ENCODE measurements around a stretch of chr13.

DNA sequence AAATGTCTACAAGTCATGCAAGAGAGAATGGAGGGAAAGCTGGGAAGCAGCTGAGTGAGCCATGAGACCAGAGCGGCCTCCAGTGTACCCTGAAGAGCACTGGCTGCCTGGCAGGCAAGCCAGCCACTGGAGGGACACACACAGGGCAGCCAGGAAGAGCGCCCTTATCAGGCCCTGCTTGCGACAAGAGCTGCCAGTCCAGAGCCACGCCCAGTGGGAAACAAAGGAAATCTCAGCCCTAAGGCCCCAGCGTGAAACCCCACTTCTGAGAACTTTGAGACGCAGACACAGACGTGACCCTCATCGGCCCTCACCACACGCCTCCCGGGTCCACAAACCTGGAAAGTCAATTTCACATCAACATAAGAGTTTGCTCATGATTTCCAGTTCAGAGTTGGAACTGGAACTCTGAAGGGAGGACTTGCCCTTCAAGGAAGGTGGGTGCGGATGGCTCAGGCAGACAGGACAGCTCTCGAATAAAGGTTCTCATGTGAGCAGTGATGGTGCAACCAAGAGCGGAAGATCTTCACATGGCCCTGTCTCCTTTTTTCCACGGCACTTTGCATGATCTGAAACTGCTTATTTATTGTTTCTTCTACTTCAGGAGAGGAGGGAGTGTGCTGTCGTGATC lies 104.8 kb downstream of the STK24 start:
- RRBS = no CpG with 5 or more reads among the region's 15 CpGs

DNA sequence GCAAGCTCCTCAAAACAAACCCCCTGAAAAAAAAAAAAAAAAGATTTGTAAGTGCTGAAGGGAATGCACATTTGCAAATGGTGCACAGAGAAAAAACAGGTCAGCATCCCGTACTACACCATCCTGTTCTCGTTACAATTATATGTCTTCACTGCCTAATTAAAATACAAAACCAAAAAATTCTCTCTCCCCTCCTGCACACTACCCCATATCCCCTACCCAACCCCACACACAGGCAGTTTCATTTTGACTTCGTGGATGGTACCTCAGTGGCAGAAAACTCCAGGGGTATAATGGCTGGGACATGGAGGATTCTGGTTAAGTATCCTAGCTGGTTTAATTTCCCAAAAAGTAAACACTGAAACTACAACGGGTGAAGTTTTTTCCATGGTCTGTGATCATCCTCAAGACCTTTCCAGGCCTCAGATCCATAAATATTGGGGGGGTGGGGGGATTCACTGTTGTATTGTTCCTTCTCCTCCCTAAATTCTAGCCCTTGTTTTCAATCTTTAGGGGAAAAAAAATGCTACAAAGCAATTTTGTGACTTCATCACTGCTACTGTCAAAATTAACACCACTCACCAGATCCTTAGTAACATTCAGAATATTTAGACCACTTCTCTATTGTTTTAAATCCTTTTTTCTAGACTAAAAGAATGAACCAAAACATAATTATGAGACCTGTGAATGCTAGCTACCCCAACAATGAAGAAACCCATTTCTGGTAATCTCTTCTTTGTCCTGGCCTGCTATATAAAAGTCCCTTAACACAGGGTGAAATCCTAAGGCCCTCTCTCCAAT lies 61.6 kb downstream of the STK24 start:
- RRBS = no CpG with 5 or more reads among the region's 4 CpGs

DNA sequence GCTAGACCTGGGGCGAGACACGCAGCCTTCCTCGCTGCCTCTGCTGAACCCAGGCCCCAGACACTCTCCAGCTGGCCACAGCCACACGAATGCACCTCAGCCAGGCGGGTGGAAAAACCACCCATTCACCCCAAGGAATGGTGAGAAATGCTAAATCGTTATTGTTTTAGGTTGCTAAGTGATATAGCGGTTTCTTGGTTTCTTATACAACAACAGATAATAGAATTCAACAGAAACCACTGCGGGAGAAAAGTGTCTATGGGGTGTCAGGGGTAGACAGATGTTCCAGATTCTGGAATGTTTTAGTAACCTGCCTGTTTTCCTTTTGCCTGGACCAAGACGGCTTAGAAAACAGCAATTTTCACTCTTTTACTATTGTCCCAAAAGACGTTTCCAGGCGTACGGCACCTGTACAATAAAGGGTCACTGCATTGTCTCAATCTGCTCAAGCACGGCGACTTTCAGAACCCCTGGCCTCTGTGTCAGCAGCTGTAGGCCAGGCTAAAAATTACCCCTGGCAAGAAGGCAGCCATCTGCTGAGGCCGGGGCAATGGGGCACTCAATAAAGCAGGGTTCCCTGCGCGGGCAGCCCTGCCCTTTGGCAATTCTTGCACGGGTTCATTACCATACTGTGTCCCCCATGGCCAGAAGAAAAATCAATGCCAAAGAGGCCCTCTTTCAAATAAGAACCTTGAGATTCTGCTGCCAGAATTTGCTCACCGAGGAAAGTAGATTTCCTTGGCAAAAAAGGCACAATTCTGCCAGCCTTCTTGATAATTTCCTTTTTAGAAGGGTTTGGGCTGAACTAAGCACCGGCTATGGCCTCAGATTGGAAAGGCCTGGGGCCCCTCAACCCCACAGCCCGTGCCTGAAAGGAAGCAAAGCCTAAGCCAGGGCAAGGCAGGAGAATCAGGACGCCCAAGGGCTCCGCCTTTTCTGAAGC lies 52.2 kb downstream of the STK24 start:
- RRBS = no CpG with 5 or more reads among the region's 23 CpGs

DNA sequence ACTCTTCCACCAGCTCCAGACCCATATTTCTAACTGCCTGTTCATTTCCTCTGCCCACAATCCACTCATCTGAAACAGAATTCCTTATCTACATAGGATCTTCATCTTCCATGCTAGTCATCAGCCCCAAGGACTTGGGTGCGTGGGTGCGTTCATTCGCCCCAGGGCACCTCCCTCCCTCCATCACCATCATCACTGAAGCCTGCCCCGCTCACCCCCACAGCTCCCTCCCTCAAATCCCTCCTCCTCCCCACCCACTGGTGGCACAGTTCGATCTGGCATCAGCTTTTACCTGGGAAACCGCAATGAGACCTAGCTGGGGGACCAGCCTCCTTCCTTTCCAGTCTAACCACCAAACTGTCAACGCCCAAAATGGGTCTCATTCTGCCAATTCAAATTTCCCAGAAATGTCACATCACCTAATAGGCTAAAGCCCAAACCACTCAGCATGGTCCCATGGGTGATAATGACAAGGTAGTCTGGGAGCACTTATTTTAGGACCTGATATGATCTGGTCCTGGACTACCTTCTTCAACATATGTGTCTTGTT lies 19.6 kb downstream of the STK24 start:
- RRBS = no CpG with 5 or more reads among the region's 7 CpGs

DNA sequence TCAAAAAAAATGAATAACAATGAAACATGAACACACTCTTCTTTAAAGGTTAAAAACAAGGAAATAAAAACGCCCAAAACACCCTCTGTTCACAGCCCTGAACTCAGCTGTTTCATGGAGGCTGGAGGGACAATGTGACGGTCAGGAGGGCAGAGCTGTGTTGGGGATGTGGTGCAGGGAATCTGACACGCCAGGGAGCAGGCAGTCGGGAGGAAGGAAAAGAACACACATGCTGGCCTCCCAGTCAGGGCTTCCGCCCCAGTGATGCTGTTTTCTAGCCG lies 10.8 kb downstream of the STK24 start:
- RRBS = no CpG with 5 or more reads among the region's 6 CpGs

- RRBS = no CpG with 5 or more reads among the region's 11 CpGs
Measured at GRCh38 chr13:98751268-98751855, 1.1 kb downstream of the SLC15A1 start.

DNA sequence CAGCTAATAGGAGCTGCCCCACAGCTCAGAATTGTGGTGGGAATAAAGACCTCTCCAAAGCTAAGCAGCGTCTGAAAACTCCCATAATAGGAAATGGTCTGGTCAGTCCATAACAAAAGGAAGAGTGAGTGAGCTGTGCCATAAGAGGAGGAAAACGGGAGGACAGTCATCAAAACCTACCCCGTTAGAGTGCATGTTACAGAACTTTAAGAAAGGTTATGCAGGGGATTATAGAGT lies 8.8 kb upstream of the SLC15A1 start:
- RRBS = no CpG with 5 or more reads among the region's 3 CpGs

GRCh38 chr13:98785831-98786419 lies 33.5 kb upstream of the SLC15A1 start:
- RRBS = no CpG with 5 or more reads among the region's 9 CpGs

GRCh38 chr13:98929748-98930576 lies 47.9 kb downstream of the DOCK9 start:
- RRBS = no CpG with 5 or more reads among the region's 8 CpGs

DNA sequence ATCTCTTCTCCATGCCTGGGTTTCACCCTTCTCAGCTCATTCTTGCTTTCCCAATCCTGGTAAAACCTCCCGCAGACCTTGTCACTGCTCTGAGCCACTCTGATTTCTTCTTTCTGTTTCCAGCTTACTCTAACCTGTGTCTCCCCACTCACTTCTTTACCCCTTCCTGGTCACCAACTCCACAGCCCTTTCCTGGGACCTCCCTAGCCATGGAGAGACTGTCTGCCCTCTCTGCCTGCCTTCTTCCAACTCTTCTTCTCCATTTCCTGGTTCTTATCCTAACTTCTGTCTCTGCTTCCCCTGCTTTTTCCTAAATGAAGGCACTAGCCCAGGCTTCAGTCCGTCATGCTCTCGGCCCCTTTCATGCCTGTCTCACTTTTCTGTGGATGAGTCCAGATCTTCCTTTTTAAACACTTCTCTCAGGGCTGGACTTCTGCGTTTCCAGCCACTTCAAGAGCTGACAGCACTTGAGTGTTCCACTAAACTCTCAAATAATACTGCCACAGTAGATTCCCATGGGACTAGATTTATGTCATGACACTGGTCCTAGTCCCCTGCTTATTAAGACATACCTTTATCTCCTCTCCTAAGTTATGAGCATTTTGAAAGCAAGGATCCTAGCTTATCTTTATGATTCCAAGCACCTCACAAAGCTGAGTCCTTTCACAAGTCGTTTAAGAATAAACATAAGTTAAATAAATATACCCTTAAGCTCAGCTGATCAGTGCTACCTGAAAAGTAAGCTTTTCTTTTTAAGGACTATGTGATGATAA lies 31.0 kb downstream of the DOCK9 start:
- RRBS = no CpG with 5 or more reads among the region's 5 CpGs

DNA sequence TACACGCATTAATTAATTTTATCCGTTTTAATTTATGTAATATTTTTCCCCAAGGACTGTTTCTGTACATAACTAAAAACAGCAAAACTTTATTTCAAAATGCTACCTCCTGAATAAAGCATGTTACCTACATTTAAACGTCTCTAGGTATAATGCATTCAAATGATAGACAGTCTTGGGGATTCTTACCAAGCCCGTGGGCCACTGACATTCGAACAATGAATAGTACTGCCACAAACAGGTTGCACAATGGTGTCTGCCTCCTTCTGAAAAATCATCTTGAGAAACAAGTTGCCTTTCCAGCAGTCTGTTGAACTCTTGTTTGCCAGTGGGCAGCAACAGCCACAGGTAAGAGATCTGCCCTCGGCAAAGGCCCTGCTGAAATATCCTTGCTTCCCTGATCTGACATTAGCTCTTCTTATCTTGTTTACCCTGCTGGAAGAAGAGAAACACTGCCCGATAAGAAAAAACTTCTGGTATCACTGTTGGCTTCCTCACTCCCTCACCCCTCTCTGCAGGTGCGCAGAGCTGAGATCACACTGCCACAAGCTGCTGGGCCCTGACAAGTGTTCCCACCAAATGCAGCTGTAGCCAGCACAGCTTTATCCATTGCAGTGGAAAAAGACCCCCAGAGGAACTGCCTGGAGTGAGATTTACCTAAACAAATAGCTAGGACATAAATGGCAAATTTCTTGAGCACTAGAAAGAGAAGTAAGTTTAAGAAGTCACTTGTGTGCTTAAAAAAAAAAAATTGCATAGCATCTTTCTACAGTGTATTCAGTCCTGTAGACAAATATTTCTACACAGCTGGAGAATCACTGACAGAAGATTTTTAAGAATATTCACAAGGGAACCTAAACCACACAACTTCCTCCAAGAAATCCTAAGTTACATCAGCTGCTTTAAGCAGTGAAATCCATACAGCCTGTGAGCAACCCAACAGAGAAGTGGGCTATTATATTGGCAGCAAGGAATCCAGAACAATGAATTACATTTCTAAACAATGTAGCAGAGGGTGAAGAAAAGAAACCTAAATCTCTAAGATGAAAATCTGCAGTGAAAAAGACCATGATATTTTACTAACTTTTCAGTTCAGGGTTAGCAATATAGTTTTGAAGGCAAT lies 1.8 kb downstream of the DOCK9 start:
- RRBS = no CpG with 5 or more reads among the region's 8 CpGs

DNA sequence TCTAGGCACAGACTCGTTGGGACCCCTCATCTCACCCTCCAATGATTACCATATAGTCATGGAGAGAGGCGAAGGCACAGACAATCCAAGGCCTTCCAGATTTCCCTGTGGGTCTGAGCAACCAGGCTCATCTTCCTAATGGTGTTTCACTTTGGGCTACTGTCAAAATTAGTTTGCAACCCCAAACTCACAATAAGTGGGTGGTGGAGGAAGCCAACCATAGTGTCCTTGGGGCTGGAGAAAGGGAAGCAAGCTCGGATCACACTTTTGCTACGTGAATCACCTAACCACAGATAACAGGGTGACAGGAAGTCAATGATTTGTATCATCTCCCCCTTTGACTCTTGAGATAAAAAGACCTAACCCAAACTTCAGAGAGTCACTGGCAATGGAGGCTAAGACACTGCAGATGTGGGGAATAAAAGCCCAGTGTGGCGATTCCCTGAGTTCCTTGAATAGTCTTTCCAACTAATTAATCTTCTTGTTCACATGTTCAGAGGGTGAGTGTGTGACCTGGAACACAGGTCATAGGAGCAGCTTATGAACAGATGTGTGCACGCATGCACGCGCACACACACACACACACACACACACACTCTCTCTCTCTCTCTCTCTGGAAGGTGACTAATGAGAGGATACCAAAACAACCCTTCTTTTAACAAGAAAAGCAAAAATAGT lies 21.0 kb upstream of the DOCK9 start:
- RRBS = no CpG with 5 or more reads among the region's 8 CpGs

- RRBS = no CpG with 5 or more reads among the region's 5 CpGs
Measured at GRCh38 chr13:99277543-99278222, 19.5 kb upstream of the GPR18 start.

DNA sequence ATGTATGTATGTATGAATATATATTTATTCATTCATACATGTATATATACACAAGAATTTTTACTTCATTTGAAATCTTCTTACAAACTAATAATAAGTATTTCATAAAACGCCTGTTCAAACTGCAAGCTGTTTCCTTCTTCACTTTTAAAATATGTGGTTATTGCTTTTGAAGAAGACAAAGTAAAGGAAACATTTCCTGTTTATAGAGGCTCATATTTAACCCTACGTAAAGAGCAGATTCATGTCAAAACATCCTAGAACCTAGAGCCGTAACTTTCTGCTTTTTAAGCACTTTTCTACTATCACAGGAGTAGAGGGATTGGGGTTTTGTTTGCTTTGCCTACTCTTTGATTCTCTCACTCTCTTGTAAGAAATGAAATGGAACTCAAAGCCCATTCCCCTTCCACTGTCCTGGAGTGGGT lies 53.9 kb upstream of the GPR183 start:
- RRBS = no CpG with 5 or more reads among the region's 3 CpGs

- RRBS = no CpG with 5 or more reads among the region's 8 CpGs
Measured at GRCh38 chr13:99372027-99372607, 64.9 kb upstream of the GPR183 start.

- RRBS = no CpG with 5 or more reads among the region's 5 CpGs
Measured at GRCh38 chr13:99383922-99384390, 76.8 kb upstream of the GPR183 start.

DNA sequence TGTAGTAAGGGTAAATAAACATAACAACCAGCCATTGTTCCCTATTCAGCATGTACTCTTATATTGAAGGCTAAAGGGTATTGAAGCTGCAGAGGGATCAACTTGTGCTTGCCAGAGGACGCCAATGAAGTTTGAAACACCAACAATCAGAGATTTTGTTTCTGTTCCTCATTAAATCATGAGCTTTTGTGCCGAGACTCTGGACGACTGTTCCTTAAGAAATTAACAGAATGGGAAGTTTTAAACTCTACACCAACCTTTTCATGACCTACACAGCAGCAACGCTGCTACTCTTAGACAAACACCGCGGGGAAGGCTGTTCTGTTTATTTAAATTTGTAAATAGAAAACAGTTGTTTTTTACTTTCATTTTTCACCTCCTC lies 79.2 kb downstream of the ZIC5 start:
- RRBS = no CpG with 5 or more reads among the region's 6 CpGs

DNA sequence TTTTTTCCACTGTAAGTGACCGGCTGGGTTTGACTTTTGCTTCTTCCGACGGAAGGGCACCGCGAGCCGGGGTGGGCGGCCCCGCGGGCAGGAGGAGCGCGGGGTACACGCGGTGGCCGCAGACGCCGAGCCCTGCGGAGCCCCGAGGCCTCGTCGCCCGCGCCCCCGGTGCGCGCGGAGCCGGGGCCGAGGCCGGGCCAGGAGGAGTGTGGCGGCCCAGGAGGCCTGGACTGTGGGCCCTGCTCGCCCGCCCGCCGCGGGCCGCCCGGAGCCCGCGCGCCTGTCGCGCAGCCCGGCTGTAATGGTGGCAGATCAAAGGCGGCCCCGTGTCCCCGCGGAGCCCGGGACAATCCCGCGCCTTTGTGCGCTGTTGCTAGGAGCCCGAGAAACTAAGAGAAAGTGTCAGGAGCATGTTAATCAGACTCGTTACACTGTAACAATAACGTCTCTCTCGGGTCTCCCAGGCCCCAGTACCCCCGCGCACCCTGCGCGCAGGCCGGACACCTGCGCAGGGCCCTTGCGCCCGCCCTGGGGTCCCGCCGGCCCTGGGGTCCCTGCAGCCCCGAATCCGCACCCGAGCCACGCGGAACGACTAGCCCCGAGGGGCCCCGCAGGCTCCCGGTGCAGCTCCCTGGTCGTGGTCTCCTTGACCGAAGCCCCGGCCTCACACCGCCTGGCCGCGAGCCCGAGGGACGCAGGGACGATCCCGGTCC lies 75.5 kb downstream of the ZIC5 start:
- RRBS = 32% methylated on average over 55 of the region's 84 CpGs

GRCh38 chr13:99923009-99923248 lies 48.6 kb downstream of the ZIC5 start:
- RRBS = no CpG with 5 or more reads among the region's 10 CpGs

DNA sequence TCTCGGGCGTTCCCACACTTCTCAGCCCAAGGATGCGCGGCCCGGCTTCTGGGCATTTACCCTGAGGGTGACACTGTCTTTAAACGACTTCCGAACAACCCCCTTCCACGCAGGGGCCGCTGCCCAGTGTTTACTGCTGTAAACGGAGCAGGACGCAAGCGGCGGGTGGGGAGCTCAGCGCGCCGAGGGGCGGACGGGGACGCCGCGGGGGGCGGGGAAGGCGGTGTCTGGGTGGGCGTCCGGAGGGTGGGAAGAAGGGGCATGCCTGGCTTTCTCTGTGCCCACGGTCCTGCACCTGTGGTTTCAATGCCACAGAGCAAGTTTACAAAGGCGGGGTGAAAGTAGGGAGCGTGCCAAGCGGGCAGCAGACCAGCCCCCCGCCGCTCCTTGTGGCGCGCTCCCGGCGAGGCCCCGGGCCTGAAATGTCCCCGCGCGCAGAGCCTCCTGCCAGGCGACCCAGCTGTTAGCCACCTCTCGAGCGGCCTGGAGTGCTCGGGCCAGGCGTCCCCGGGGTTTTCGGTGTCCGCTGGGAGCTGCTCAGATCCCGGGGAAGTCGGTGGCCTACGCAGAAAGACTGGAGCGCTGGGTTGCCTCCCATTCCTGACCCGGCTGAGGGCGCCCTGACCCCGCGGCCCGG lies 1.7 kb upstream of the ZIC2 start:
- RRBS = 3% methylated on average over 22 of the region's 56 CpGs

Data from hTERT-HM (cell line).